Measurements from ENCODE around the genes CACNB1 and TCAP.

- RRBS, 2 experiments: 11 to 13% methylated on average over 14 of the region's 50 CpGs
Observed at GRCh38 chr17:39197464-39198166, at the start of gene CACNB1. CACNB1 (minus strand) TSS chr17:39197669.

DNA sequence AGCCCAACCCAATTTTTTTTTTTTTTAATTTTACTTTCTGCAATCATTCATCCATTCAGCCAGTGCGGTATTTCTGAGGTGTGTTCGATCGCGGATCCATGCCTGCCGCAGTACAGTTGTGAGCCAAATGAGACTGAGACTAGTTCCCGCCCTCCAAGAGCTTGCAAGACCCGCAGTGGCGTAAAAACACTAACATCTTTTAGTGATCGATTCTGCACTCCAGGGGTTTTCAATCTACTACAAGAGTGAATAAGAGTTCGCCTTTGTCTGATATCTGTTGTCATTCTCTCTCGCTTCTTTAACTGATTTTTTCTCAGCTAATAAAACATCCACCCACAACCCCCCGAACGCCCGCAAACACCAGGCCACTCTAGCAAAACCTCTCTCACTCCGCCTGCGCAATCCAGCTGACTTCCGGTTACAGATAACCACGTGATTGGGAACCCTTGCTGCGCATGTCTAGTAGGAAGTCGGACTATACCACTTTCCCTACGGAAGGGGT lies 409 bp upstream of the RPL19 start:
- RRBS, 2 experiments: no CpG with 5 or more reads among the region's 21 CpGs

- RRBS, 2 experiments: no CpG with 5 or more reads among the region's 5 CpGs
Observed at GRCh38 chr17:39256615-39257086, 30.9 kb upstream of the STAC2 start.

DNA sequence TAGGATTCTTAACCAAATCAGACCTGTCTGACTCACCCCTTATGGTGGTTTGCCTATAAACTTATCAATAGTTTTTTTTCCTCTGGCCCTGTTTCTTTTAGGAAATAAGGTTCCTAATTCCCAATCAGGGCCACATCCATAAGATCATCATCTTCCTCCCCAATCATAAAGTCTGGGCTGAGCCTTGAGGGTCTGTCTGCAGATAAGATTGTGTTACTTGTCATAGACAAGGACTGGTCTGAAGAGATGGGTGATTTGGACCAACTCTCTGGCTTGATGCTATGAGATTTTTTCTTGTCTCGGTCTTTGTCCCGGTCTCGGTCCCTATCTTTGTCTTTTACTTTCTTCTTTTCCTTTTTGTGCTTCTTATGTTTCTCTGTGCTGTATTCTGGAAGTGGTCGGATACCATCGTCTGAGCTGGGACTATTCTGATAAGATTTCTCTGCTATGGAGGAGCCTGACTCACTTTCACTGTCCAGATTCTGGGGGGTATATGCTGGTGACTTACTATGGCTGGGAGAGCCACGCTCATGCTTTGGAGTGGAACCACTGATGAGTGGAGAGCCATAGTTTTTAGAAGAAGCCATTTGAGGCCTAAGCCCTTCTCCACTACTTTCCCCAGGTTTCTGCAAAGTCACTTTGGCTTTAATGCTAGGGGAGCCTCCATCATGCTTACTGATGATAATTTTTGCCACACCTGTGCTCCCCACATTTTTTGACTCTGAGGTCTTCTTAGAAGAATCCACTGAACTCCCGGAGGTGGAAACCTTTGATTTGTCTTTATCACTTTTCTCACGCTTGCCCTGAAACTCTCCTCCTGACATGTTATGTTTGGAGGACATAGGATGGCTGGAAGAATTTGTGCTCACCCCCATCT lies 6.2 kb upstream of the FBXL20 start:
- RRBS, 2 experiments: no CpG with 5 or more reads among the region's 8 CpGs

- RRBS, 2 experiments: no CpG with 5 or more reads among the region's 15 CpGs
Observed at GRCh38 chr17:39544481-39544868, 63.2 kb downstream of the NEUROD2 start.

- RRBS, 2 experiments: no CpG with 5 or more reads among the region's 9 CpGs
Observed at GRCh38 chr17:39638142-39638812, 1.3 kb downstream of the STARD3 start.

DNA sequence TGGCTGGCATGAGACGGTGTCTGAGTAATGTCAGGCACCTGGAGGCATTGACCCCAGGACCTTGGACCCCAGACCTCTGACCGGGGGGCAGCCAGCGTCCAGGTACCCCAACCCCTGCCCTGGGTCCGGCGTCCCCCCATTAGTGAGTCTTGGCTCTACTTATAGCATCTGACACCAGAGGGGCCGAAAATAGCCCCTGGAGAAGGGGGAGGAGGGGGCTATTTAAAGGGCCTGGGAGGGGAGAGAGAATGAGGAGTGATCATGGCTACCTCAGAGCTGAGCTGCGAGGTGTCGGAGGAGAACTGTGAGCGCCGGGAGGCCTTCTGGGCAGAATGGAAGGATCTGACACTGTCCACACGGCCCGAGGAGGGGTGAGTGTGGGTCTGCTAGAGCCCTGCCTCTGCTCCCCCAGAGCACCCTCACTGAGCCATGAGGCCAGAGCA lies at the start of gene TCAP:
Gene TCAP, plus strand, starts transcription at position 251 of the 443 bp plus-strand sequence.
- RRBS, 2 experiments: no CpG with 5 or more reads among the region's 12 CpGs

DNA sequence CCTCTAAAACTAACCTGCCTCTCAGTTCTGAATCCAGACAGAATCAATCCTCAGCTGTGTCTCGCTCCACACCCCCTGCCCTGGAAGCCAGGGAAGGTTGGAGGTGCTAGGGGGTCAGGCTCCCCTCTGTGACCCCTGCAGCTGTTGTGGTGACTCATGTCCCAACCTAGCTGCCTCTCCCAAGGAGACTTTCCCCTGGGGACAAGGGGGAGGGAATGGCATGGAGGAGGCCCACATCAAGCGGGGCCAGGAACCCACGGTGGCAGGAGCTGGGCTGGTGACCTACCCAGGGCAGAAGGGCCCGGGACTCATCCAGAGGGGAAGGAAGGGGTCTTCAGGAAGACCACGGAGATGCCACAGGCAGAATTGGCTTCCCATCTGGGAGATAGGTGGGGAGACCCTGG lies 1.3 kb upstream of the PNMT start:
- RRBS, 2 experiments: no CpG with 5 or more reads among the region's 5 CpGs

DNA sequence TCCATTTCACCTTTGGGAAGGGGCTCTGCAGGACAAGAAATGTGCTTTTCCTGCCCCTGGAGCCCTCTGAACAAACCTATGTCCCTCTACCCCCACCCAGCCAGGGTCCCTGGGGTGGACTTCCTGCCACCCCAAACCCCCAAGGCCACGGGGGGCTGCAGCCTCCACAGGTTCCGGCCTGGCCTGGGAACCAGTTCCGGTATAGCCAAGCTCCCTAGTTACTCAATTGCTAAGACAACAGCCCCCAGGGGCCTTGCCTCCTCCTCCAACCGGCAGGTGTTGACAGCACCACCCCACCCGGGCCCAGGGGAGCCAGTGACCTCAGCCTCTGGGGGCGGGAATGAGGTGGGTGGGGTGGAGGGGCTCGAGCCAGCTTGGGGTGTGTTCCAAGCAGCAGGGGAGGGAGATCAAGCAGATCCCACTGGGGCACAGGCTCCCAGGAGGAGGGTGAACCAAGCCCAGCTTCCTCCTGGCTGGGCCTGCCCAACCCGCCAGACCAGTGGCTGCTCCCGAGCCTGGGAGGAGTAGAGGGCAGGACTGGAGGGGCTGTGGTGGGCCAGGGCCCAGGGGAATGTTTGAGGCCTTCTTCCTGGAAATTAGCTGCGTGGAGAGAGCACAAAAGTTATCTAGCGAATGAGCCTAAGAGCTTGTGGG lies 6.6 kb downstream of the PNMT start:
- RRBS, 2 experiments: 40 to 77% methylated on average over 2 of the region's 11 CpGs

GRCh38 chr17:39708786-39709469 lies 9.1 kb downstream of the ERBB2 start:
- RRBS, 2 experiments: no CpG with 5 or more reads among the region's 11 CpGs

DNA sequence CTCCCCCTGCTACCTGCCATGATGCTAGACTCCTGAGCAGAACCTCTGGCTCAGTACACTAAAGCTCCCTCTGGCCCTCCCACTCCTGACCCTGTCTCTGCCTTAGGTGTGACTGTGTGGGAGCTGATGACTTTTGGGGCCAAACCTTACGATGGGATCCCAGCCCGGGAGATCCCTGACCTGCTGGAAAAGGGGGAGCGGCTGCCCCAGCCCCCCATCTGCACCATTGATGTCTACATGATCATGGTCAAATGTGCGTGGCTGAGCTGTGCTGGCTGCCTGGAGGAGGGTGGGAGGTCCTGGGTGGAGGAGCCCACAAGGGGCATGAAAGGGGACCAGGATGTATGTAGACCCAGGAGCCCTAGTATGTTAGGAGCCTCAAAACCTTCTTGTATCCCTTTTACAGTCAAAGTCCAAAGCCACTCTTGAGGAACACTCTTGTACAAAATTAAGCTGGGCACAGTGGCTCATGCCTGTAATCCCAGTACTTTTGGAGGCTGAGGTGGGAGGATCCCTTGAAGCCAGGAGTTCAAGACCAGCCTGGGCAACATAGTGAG lies 4.7 kb downstream of the MIEN1 start:
- RRBS, 2 experiments: no CpG with 5 or more reads among the region's 4 CpGs

GRCh38 chr17:39739880-39740959 lies 2.5 kb downstream of the GRB7 start:
- RRBS, 2 experiments: 51 to 61% methylated on average over 4 of the region's 22 CpGs

DNA sequence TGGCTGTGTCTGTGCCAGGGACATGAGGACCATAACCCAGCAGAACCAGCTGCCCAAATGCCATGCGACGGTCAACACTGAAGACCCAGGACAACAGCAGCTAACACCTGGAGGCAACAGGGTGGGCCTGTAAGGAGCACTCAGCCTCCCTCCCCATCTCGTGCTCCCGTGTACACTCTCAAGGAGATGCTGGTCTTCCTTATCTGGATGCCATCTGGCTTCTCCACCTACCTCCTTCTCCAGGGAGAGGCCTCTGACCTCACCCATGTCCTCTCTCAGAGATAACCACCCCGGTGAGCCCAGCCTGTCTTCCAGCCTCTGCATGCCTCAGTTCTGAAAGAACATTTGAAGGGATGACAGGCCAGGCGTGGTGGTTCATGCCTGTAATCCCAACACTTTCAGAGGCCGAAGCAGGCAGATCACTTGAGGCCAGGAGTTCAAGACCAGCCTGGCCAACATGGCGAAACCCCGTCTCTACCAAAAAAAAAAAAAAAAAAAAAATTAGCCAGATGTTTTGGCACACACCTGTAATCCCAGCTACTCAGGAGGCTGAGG lies 878 bp upstream of the GSDMB start:
- RRBS, 2 experiments: no CpG with 5 or more reads among the region's 9 CpGs

DNA sequence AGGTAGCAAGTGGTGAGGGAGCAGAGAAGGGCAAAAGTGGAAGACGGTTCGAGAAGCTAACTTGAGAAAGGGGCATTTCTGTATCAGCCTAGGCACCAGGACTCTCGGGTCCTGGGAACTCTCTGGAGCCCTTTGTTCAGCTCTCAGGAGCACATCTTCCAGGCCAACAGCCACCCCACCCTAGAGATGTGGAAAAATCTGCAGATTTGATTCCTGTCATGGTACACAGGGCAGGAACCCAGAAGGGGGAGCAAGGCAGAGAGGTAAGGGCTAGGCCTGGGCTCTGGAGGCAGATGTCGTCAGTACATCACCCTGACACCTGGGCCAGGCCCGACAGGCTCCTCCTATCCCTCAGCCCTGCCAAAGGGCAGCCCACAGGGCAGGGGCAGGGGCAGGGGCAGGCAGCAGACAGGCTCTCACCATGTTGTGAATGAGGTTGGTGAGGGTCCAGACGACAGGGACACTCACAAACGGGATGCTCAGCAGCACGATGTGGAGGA lies 3.7 kb downstream of the ORMDL3 start:
- RRBS, 2 experiments: no CpG with 5 or more reads among the region's 8 CpGs

- RRBS, 2 experiments: no CpG with 5 or more reads among the region's 7 CpGs
Observed at GRCh38 chr17:39972155-39972780, 8.3 kb upstream of the PSMD3 start.

- RRBS, 2 experiments: no CpG with 5 or more reads among the region's 1 CpG
Observed at GRCh38 chr17:39982111-39982416, 1.5 kb downstream of the PSMD3 start.

- RRBS, 2 experiments: no CpG with 5 or more reads among the region's 1 CpG
Observed at GRCh38 chr17:40058121-40058387, 3.8 kb upstream of the MED24 start.

- RRBS, 2 experiments: no CpG with 5 or more reads among the region's 9 CpGs
Observed at GRCh38 chr17:40058388-40058845, 4.2 kb upstream of the MED24 start.

DNA sequence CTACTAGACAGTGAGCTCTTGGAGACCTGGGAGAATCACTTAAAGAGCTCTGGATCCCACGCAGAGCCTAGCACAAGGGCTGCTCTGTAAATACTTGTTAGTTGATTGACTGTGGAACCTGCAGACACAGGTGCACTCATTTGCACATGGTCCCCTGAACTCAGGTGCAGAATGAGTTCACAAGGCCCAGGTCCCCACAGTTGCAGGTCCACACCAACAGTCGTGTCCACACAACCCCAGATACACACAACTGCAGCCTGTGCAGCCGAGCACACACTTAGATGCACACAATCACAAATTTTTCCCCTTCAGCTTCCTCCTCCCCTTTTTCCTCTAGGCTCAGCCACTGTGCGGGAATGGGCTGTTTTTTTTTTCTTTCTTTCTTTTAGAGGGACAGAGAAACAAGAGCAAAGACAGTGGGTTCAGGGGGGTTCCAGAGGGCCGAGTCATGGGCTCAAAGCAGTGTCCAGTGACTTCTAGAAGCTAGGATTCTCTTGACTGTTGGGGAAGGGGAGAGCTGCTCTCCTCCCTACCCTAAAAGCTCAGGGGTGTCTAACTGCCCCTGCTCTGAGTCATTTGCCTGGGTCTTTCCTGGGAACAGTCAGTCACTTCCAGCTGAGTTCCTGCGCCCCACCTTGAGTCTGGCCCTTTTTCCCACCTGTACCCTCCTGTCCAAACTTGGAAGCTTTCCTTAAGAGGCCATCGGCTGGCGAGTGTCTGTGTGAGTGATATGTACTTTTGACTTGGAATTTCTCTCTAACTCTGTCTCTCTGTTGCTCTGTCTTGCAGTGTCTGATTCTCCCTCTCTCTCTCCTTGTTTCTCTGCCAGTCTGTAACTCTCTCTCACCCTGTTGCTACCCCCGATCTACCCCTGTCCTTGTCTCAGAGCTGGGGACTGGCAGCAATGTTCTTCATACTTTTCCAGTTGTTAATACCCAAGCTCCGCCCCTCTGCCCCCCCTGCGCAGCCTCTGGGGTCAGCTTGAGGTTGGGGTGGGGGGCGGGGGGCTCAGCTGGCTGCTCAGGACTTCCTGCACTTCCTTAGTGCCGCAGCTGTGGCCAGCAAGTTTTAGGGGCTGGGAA lies 2.3 kb downstream of the THRA start:
- RRBS, 2 experiments: no CpG with 5 or more reads among the region's 13 CpGs

- RRBS, 2 experiments: no CpG with 5 or more reads among the region's 30 CpGs
Observed at GRCh38 chr17:40087973-40089001, 12.1 kb downstream of the NR1D1 start.

All from LNCaP clone FGC (cell line).